Duodenum (tissue), 1 donor: Measurements from ENCODE around the genes BDNF, ARL14EP and CCDC73.

- PRO-cap = no peak
These were observed 1.4 kb downstream of the ANO5 start for GRCh38 chr11:22194163-22194712.

DNA sequence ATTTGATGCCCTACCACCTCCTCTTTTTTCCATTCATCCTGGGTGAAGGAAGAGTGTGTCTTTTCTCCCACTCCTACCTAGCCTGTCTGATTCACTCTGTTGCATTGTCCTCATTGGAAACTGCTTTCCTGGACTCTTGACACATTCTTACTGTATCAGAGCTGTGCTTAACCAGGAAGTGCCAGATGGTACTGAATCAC lies 44.4 kb downstream of the SVIP start:
- PRO-cap = no peak

DNA sequence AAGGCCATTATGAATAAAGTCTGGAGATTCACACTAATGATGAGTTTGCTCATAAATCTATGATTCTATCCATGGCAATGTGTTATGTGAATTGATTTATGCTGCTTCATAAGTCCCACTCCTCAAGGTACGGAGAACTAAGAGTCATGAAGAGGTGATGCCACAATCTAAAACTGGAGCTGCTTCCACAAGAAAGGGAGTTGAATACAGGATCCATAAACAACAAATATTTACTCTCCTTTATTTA lies 367.7 kb downstream of the LUZP2 start:
- PRO-cap = no peak

- PRO-cap = no peak
These were observed 908.2 kb upstream of the ANO3 start for GRCh38 chr11:25423806-25424081.

- PRO-cap = no peak
These were observed 125.7 kb upstream of the SLC5A12 start for GRCh38 chr11:26847412-26848135.

GRCh38 chr11:27401642-27402494 lies 38.9 kb upstream of the CCDC34 start:
- PRO-cap = no peak

DNA sequence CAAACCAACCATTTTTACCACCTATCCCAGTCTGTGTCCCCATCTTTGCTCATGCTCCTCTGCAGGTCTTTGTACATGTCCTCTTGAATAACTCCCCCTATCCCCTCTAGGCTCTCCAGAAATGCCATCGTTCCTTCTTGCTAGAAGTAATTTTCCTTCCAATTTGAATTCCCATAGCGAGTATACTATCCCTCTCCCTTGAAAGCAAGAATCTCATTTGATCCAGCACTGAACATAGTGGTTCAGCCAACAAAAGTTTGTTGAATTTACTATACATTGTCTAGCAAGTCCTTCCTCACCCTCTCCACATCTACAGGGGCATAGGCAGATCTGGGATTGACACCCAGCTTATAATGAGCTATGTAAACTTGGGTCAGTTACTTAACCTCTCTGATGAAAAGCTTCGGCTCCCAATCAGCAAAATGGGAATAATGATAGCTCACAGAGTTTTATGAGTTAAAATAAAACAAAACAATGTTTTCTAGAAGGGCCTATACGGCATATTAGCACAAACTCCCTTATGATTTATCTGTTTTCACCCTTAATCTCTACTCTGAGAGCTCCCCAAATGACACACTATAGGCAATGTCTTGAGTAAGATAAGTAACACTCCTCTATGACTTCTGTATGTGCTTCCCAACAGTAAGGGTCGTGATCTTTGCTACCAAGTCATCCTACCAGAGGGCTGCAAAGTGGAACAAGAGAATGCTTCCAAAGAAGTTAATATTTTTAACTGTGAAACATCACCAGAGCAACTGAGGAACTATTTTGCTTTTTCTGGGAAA lies 43.2 kb upstream of the CCDC34 start:
- PRO-cap = no peak

- PRO-cap = bidirectional peak, plus-strand start at chr11:27700578, minus-strand start at chr11:27700455
These were observed at the start of gene BDNF for GRCh38 chr11:27699998-27701111. TSS of gene BDNF (minus strand) at chr11:27700455.

- PRO-cap = no peak
These were observed 173.3 kb downstream of the KIF18A start for GRCh38 chr11:27934612-27935163.

- PRO-cap = no peak
These were observed 725.5 kb downstream of the METTL15 start for GRCh38 chr11:28833546-28834249.

DNA sequence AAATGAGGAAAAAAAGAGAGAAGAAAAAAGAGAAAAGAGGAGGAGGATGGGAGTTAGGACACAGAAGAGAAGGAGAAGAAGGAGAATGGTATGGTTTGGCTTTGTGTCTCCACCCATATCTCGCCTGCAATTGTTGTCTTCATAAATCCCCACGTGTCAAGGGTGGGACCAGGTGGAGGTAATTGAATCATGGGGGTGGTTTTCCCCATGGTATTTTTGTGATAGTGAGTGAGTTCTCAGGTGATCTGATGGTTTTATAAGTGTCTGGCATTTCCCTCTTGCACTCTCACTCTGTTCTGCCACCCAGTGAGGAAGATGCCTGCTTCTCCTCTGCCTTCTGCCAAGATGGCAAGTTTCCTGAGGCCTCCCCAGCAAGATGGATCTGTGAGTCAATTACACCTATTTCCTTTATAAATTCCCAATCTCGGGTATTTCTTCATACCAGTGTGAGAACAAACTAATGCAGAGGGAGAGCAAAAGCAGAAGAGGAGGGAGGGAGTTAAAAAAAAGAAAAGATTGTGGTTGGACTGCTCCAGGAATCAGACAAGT lies 856.9 kb downstream of the KCNA4 start:
- PRO-cap = no peak

DNA sequence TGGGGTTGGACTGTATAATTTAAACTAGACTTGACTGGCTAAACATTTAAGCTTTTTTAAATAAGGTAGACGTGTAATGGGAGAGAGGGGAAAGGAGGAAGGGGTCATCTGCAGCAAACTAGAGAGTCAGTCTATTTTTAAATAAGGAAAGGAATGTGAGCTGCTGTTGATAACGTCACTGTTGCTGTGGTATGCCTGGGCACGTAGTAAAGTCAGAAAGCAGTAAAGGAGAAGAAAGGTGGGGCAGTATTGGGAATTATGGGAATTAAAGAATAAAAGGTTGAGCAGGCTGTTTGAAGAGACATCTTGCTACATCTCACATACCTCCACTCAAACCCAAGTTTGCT lies 80.4 kb upstream of the FSHB start:
- PRO-cap = no peak

GRCh38 chr11:30322688-30323528 lies at the start of gene ARL14EP:
TSS of gene ARL14EP (plus strand) at chr11:30323104.
- PRO-cap = bidirectional peak, plus-strand start at chr11:30323107, minus-strand start at chr11:30322968; unidirectional peak, plus-strand start at chr11:30323409

DNA sequence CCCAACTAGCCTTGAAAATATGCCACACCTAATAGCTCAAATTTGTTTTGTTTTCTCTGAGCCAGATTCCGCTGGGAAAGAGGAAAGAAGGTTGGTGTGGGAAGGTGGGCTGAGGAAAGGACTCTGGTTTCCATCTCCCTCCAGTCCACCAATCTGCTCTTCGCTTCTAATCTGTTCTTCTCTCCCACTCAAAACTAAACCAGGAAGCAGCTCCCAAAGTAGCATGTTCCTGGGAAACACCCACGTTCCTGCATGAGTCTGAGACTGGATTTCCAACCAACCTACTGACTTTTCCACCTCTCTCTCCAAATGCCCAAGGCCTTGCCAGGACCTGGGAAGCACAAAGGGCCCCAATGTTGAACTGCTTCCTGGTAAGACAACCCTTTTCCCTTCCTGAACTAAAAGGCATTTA lies 110.2 kb downstream of the WT1 start:
- PRO-cap = no peak

- PRO-cap = no peak
These were observed 8.5 kb downstream of the WT1 start for GRCh38 chr11:32426627-32427508.

GRCh38 chr11:32451757-32452375 lies 16.5 kb upstream of the WT1 start:
- PRO-cap = no peak

DNA sequence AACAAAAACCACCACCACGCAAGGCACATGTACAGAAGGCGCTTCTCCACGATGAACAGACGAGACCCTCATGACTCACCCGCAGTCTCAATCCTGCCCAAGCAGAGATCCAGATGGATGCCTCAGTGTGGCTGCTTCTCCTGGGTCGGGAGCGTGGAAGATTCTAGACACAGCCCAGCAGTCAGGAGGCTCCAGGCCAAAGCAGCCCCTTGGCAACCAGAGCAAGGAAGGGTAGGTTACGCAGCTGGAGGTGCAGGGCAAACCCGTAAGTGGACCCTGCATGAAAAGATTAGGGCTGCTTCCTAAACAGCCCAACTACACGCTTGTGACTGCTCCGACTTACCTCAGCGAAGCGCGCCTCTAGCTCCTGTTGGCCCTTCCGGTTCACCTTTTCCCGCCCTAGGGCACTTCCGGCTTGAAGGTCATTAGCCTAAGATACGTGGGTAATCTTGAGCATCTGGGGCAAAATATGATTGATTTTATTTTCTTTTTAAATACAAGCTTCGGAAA lies at the start of gene CCDC73:
Gene CCDC73 (minus strand): TSS at position 393 of the 510 bp plus-strand sequence.
- PRO-cap = no peak

DNA sequence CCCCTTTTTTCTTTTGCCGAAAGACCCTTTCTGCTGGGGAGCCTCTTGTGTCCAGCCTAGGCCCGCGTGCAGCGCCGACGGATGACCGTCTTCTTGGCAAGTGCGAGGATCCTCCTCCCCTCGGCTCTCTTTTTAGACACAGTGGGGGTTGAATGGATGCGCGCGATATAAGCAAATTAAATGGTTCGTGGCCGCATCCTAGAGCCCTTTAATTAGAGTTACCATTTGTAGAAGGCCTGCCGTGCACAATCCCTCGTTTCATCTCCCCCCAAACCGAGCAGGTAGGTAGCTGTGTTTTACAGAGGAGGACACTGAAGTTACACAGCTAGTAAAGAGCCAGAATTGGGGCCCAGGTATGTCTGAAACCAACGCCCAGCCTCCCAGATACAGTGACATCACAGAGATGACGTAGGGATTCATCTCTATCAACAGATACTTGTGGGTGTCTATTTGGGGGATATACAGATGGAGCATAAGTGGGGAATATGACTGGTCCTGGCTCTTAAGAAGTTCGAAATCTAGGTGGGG lies 799 bp downstream of the TCP11L1 start:
- PRO-cap = unidirectional peak, minus-strand start at position 104 of the sequence

GRCh38 chr11:33086089-33086513 lies 46.7 kb downstream of the TCP11L1 start:
- PRO-cap = no peak

DNA sequence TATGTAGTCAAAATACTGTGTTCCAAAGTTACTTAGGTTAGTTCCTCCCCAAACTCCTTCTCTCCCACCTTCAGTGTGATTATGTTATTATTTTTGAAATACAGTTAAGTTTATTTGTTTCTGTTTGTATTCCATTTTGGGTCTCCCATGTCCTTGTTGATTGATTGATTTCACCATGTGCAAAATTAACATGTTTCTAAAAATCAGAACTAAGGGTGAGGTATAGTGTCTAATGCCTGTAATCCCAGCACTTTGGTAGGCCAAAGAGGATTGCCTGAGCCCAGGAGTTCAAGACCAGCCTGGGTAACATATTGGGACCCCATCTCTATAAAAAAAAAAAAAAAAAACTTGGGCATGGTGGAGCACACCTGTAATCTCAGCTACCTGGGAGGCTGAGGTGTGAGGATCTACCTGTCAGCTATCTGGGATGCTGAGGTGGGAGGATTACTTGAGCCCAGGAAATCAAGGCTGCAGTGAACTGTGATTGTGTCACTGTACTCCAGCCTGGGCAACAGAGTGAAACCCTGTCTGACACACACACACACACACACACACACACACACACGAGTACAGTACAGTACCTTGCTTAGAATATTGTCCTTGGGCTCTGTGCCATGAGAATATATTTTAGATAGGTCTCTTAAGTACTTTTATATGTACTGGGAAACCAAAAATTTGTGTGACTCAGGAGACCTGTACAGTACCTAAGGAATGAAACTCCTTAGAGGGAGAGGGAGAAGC lies 44.3 kb downstream of the HIPK3 start:
- PRO-cap = no peak